Melanocyte of skin (primary cell): Measurements from ENCODE around the gene MAGOHB.

- CAGE, long polyA plus RNA, 2 experiments = no peak in any of the 2 experiments
Measured at GRCh38 chr12:9761277-9761977, 726 bp upstream of the CD69 start.

GRCh38 chr12:9776552-9777123 is 15.9 kb upstream of the CD69 start:
- CAGE, long polyA plus RNA, 2 experiments = no peak in any of the 2 experiments

DNA sequence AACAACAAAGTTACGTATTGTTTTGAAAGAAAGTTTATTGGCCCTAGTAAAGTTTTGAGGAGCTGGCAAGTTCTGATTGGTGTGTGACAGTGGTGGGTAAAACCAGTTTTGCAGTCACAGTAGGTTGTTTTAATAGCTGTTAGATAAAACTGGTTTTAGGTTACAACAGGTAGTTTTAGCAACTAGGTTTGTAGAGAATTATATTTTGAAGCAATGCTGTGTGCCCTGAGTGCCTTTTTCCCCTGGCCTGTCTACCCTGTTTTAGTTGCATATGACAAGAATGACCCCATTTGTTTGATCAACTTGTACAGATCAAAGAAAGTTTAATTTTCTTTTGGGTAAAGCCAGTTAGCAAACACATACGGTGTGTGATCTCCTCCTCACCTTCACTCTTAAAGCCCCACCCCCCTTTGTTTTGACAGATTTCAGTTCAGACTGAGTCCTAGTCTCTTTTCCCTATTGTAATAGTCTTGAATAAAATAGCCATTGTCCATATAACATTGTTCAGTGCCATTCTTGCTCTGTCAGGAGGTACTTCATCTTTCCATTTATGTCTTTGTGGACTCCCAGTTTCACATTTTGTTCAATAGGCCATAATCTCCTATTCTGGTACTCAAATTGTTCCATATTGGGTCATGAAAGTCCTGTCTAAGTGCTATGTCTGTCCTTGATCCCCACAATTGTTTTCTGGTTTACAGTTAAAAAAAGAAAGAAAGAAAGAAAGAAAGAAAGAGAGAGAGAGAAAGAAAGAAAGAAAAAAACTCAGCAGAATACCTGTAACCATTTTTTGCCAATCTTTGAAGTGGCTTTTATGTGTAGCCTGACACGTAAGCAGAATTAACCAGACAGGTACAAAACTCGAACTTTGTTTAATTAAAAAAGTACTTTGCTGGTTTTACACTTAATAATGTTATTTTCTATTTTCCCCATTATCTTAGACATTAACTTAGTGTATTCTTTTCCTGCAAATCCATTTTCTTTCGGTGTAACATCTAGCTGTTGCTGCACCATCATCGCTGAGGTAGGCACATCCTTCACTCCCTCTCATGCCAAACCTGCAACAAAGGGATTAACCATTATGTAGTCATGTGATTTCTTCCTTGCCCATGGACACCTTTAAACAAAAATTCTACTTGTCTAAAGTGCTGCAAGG is 16.4 kb downstream of the CLEC2B start:
- CAGE, long polyA plus RNA, 2 experiments = no peak in any of the 2 experiments

GRCh38 chr12:9951249-9951448 is 19.0 kb upstream of the CLEC2A start:
- CAGE, long polyA plus RNA, 2 experiments = no peak in any of the 2 experiments

DNA sequence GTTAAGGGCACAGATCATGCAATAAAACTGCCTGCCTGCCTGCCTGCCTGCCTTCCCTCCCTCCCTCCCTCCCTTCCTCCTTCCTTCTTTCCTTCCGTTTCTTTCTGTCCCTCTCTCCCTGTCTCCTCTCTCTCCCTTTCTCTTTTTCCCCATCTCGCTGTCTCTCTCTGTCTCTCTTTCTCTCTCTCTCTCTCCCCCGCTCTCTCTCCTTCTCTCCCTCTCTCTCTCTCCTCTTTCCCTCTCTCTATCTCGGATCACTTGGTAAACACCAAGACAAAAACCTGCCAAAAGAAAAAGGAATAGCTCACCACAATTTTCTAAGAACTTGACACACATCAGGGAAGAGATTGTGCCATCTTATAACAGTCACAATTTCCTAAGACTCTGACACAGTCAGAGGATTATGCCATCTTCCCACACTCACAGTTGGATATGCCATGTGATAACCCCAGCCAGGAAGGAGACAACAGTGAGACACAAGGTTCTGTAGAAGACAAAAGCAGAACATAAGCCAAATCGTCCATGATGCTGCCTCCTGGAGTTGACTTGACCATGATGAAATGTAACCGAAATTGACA is 2.9 kb upstream of the CLEC9A start:
- CAGE, long polyA plus RNA, 2 experiments = no peak in any of the 2 experiments

DNA sequence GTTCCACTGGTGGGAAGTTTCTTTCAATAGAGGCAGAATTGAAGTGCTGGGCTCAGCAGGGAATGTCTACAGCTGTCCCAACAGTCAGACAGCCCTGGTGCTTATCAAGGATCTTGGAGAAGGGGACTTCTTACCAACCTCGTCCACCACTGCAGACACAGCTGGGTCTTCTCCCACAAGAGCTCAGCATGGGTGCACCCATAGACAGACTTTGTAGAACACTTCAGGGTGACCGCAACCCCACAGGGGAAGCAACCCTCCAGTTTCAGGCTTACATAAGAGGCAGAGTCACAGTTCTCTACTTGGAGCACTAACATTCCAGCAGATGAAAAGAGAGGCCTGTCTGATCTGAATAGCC is 3.5 kb upstream of the CLEC1A start:
- CAGE, long polyA plus RNA, 2 experiments = no peak in any of the 2 experiments

- CAGE, long polyA plus RNA, 2 experiments = no peak in any of the 2 experiments
Measured at GRCh38 chr12:10215463-10215873, 2.8 kb downstream of the GABARAPL1 start.

DNA sequence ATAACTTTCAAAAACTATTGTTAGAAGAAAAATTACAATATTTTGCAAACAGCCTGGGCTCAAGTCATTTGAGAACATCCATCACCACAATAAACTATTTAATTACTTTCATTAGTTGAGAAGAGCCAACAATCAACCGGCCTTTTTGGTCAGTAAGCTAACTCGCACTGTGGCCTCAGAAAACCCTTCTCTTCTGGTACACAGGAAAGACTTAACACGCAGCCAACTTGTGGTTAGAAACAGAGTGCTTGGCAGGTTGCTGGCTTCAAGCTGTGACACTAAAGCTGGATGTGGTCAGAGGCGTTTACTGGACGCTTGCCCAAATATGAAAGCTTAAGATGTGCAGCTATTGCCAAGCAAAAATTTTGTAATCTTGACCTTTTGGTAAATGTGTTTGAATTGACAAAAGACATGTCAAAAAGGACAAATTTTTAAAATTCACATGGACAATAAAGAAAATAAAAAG is 2.5 kb upstream of the KLRK1 start:
- CAGE, long polyA plus RNA, 2 experiments = no peak in any of the 2 experiments

DNA sequence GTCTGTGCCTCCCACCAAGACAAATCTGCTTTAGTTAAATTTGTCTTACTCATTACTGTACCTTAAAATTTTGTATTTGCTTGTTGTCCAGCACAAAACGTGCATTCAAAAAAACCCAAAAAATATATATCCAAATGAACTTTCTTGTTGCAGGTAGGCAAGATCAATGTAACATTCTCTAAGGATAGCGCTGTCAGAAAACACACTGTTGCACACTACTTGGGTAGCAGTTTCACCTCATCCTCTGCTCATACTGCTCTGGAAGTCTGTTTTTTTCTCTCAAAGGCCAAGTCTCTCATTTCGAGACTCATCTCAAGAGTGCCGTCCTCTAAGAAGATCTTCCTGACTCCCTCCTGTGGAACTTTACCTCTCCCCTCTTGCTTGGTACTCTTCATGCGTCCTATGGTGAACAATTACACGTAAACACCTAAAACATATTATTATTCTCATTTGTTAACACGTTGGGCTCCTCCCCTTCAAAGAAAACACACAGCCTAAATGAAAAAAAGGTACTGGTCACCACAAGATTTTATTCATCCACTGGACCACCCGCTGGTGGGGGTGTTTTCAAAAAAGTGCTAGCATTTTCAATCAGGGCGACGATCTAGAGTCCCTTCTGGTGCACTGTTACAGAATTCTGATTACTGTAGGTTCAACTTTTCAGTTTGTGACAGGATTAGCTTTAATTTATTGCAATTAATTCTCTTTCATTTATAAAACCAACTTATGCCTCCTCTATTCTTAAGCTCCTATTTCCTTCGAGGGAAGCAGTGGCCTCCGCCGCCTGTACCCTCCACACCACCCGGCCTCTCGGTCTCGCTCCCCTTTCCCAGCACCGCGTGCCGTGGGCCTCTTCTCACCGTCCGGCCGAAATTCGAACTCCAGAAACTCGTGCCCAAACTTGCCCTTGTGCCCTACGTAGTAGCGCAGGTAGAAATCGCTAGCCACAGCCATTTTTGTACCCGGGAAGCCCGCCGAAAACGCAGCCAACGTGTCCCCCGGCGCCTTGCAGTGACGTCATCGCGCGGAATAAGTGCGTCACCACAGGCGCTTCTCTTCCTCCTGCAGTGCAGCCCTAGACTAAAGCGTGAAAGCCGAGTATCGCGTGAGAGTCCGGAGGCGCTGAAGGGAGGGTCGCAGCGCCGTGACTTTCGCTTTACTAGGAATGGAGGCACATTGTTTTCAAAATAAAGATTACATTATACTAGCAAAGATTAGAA is at the start of gene MAGOHB:
Gene MAGOHB (minus strand): TSS at position 1,031 of the 1,220 bp plus-strand sequence.
- CAGE, long polyA plus RNA, 2 experiments = start-site peak on the minus strand in 2 of 2 experiments, centred at positions 990 to 991 of the sequence, 31 to 85 reads per replicate

GRCh38 chr12:10634049-10634739 is 20.8 kb upstream of the MAGOHB start:
- CAGE, long polyA plus RNA, 2 experiments = no peak in any of the 2 experiments

DNA sequence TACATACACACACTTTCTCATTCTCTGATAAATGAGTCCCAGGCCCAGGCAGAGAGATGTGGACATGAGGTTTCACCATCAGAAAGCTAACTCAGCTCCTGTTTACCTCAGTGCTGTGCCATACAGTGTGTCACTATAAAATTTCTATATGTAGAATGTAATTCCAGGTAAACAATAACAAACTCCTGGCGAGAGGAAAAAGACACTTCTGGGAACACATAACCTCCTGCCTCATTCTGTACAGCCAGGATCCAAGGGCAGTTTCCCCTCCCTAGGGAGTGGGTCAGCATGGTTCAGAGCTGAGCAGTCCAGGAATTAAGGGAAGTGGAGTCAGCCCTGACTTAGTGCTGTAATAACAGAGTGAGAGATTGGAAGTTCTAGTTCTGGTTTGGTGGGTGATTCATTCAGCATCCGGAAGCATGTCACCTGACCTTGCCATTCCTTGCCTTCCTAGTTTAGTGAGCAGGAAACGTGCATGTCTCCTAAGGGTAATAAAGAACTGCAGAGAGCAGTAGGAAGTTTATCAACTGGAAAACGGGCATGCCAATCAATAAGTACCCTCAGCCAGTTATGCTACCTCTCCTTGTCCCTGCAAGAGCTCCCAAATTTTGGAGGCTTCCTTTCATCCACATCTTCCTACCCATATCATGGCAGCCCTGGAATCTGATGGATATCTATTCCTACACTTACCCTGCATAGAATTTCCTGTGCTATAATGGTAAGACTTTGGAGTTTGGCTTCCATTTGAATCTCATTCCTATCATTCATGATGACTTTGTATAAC is 28.3 kb upstream of the MAGOHB start:
- CAGE, long polyA plus RNA, 2 experiments = no peak in any of the 2 experiments

DNA sequence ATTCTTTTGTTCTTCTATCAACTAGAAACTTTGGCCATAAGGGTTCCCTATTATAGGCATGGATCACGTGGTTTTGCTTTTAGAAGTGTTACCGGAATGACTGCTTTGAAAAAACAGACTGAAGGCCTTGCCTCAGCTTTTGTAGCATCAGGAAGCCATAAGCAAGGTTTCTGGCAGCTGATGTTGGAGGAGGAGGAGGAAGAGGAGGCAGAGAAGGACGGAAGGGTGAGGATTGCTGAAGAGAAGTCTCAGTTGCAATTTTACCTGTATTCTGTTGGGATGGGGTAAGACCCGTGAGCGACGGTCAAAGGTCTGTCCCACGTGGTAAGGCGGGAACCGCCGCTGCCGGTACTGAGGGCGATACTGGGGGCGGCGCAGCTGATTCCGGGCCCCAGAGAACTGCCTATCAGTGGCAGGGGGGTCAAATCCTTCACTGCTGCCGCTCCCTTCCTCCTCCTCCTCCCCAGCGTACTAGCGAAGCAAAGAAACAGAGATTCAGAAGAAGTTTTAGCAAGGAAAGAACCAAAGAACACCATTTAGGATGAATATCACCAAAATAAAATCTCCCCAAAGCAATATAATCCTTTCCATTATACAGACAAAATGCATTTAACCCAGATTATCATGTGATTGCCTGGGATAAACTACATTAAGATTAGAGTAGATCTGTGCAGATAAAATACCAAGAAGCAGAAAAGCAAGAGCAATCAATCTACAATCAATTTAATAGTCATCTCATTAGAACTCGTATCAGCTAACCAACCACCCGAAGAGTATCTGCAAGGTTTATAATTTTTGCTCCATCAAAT is 13.3 kb downstream of the YBX3 start:
- CAGE, long polyA plus RNA, 2 experiments = no peak in any of the 2 experiments

DNA sequence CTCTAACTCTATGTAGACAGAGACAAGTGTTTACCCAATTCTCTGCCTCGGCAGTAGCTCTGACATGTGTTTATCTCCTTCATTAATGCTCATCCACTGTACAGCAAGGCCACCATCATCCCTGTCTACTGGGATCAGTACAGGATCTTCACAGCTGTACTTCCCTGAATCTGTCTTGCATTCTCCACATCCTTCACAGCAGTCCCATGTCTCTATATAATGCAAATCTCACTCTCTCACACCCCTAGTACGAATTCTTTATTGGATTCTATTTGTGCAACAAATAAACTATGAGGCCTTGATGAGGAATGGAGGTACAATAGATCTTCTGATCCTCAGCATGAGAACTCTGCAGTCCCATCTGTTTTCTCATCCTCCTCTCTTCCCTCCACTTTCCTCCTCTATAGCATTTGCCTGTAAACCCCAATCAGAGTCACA is 344 bp downstream of the PRH1 start:
- CAGE, long polyA plus RNA, 2 experiments = no peak in any of the 2 experiments

GRCh38 chr12:10952869-10953433 is 13.9 kb upstream of the TAS2R14 start:
- CAGE, long polyA plus RNA, 2 experiments = no peak in any of the 2 experiments

DNA sequence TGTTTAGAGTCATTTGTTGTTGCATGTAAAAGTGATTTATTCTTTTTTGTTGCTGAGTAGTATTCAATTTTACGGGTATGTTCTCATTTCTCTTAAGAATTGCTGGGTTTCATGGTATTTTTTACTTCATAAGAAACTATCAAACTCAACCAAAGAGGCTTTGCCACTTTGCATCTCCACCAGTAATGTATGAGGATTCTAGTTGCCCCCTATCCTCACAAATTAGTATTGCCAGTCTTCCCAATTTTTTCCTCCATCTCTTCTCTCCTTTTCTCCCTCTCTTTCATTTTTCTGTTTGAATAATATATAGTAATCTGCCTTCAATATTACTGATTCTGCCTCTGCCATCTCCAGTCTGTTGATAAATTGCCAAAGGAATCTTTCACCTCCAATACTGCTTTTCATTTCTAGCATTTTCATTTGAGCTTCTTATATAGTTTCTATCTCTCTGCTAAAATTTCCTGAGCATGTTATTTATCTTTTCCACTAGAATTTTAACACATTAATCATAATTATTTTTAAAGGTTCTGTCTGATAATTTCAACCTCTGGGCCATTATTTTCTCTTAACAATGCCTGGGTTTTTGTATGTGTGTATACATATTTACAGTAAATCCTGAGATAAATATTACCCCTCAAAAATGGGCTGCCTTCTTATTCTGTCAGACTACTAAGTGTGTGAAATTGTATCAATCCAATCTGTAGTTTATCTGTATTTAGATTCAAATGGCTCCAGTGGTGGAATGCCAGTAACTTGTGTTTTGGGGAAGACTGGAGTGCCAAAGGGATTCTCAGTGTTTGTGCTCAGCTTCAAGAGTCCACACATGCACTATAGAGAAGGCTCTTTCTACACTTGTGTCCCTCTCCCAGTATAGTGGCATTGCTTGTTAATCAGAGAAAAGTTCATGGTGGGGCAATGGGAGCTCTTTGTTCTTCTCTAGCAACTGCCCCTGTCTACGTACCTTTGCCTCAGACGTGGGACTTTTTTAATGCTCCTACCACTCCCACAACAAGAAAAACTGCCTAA is 5.6 kb upstream of the SMIM10L1 start:
- CAGE, long polyA plus RNA, 2 experiments = no peak in any of the 2 experiments

- CAGE, long polyA plus RNA, 2 experiments = no peak in any of the 2 experiments
Measured at GRCh38 chr12:11378267-11378698, 17.1 kb downstream of the PRB2 start.

DNA sequence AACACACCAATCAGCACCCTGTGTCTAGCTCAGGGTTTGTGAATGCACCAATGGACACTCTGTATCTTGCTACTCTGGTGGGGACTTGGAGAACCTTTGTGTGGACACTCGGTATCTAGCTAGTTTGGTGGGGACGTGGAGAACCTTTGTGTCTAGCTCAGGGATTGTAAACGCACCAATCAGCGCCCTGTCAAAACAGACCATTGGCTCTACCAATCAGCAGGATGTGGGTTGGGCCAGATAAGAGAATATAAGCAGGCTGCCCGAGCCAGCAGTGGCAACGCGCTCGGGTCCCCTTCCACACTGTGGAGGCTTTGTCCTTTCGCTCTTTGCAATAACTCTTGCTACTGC is 101.7 kb upstream of the ETV6 start:
- CAGE, long polyA plus RNA, 2 experiments = no peak in any of the 2 experiments

DNA sequence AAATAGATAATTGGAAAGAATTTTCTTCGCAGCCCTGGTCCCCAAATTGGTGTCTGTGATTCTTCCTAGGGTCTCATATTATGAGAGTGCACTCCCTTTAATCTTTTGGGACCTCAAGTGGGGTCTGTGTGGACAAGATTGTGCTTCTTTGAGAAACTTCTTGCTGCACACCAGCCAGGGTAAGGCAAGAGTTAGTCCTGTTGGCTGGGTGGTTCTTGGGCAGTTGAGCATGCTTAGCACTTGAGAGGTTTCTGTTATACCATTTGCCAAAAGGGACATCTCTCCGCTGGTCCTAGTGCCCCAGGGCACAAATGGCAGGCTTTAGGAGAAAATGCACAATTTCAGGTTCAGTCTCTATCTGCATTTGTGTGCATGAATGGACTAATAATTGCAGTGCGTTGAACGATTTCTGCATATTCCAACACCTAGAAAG is 13.3 kb downstream of the ETV6 start:
- CAGE, long polyA plus RNA, 2 experiments = no peak in any of the 2 experiments

GRCh38 chr12:11719638-11720829 is 70.6 kb downstream of the ETV6 start:
- CAGE, long polyA plus RNA, 2 experiments = no peak in any of the 2 experiments

DNA sequence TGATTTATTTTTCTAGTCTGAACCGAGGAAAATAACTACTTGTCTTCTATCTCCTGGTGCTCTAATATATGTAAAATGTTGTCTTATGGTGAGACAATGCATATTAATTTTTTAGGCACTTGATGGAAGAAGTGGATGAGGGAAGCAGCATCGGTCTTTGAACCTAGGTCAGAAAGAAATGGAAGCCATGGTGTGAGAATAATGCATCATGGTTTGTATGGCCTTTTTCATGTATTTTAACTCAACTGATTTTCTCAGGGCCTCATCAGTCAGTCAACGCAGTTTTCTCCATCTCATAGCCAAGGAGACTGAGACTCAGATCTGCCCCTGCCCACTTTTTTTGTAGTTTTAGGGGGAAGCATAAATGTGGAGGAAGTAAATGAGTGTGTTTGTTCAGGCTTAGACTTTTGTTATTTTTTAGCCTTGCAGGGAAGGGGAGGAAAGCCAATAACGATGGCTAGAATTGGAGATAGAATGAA is 88.1 kb downstream of the ETV6 start:
- CAGE, long polyA plus RNA, 2 experiments = no peak in any of the 2 experiments